M059J (cell line): Measurements from ENCODE around the genes EDC4, PSMB10 and CDH1.

DNA sequence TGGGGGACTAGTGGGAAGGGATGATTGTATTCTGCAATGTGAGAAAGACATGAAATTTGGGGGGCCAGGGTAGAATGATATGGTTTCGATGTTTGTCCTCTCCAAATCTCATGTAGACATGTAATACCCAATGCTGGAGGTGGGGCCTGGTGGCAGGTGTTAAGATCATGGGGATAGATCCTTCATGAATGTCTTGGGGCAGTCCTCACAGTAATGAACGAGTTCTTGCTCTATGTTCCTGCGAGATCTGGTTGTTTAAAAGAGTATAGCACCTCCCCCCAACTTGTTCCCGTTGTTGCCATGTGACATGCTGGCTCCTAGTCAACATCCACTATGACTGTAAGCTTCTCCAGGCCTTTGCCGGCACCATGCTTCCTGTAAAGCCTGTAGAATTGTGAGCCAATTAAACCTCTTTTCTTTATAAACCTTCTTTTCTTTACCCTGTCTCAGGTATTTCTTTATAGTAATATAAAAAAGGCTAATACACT, 33.3 kb downstream of the RANBP10 start:
- RAMPAGE, long total RNA, result no peak

DNA sequence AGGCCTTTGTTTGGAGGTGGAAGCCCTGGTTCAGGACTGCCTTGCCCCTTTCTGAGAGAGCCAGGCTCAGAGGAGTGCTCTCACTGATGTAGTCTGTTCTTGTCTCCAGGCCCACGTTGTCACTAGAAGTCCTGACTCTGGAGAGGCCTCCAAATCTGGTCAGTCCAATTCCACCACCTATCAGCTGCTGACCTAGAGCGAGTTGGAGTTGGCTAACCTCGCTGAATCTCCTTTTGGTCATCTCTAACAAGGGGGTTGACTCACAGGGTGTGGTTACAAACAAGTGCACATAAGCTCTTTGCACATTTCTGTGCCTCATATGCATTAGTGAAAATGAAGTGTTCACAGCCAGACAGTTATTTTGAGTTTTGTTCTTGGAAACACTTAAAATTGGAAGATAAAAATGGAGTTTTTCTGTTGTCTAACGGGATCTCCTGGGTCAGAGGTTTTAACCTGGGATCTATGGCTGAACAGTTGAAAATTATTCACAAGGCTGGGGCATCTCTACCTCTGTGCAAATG, 11.8 kb upstream of the EDC4 start:
- RAMPAGE, long total RNA, result no peak

DNA sequence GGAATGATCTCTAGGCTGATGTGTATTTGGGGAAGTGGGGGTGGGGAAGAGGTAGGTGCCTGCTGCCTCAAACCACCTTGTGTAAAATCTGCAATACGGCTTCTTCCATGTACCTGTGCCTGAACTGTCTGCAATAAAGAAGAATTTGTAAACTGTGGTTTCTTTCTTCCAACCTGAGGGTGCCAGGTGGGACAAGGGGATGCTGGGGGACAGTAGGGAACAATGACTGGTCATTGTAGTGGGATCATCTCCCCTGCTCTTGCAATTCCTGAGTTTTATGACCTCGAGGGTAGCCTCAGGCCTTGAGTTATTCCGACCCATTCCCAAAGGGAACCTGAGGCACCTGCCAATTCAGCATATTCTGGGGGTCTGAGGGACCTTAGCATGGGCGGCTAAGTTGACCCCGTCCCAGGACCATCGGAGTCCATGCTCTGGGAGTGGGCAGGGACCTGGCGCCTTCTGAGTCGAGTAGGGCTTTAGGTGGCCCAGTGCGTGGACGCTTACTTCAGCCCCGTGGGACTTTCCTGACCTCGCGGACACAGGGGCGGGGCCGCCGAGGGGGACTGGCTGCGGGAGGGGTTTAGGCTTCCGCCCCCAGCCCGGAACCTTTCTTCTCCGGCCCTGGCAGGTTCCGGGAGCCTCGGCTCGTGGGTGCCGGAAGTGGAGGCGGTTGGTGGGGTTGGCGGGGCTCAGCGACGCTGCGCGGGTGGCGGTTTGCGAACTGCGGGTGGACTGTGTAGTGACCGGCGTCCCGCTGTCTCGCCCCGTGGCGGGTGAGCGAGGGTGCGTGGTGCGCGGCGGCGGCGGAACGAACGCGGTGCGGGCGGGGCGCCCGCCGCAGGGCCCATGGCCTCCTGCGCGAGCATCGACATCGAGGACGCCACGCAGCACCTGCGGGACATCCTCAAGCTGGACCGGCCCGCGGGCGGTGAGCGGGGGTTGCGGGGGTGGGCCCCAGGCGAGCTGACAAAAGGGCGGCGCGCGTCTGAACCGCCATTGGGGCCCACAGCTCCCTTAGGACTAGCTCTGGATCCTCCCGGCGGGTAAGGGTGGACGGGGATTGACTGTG, at the start of gene EDC4:
Gene EDC4 (plus strand): TSS at position 637 of the 1,069 bp plus-strand sequence.
- RAMPAGE, long total RNA, result no peak

- RAMPAGE, long total RNA, result no peak
Observed at GRCh38 chr16:67881472-67882291, 3.0 kb upstream of the NRN1L start.

DNA sequence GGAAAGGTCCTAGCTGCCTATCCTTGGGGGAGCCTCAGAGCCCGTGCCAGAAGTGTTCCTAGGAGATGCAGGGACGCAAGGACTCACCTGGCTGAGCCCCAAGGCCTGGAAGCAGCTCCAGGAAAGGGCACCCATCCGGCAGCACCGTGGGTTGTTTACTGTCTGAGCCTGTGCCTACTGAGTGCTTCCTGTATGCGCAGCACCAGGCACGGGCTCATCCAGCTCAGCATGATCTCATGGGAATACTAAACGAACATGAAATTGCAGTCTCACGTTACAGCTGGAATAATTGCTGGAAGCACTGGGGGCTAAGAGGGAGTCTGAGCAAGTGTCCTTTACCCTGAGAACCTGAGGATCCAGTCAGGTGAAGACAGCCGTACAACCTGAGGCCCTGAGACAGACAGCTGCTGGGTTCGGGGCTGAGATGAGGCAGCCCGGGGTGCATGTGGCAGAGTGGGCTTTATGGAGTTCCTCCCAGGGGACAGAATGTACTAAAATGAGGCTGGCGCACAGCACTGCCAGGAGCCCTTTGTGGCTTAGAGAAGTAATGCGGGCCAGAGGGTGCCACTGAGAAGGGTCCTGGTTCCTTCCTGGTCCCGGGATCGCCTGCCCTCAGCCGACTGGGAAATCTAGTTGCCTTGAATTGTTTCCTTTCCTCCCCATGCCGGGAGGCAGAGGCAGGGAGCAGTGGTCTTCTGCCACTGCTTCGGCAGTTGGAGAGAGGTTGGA, 5.3 kb downstream of the CTRL start:
- RAMPAGE, long total RNA, result no peak

DNA sequence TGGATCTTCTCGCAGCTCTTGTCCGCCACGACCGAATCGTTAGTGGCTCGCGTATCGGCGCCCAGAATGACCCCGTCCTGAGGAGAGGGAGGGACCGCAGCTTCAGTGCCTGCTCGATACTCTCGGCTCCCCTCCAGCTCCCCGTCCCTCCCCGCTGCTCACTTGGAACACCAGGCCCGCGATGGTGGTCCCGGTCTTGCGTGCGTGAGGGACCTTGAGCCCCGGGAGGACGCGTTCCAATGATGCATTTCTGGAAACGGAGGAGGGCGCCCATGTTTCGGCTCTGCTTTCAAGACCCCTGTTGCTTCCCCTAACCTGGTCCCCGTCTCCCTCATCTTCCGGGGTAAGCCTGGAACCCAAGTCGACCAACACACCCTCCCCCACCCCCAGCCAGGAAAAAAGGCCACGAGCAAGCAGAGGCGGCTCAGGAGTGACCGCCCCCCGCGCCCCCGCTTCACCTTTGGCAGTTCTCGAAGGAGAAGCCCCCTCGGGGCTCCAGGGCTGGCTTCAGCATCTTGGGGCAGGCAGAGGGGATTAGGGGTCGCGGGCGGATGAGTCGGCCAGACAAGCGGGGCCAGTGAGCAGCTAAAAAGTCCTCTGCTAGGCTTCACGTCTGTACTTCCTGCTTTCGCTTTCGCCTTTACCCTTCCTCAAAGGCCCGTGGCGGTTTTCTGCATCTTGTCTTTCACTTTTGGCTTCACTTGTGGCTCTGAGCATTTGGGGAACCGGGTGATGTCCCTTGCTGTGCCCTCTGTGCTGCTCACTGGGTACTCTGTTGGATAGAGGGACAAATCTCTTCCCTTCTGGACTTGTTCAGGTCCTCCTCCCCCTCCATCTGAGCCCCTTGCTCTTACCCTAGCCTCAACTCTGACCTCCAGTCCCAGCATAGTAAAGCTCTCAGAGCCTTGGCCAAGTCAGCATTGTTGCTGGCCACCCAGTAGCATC, at the start of gene PSMB10:
Gene PSMB10 (minus strand): TSS at position 615 of the 945 bp plus-strand sequence.
- RAMPAGE, long total RNA, result no peak

GRCh38 chr16:67951689-67952503, 8.0 kb upstream of the LCAT start:
- RAMPAGE, long total RNA, result no peak

DNA sequence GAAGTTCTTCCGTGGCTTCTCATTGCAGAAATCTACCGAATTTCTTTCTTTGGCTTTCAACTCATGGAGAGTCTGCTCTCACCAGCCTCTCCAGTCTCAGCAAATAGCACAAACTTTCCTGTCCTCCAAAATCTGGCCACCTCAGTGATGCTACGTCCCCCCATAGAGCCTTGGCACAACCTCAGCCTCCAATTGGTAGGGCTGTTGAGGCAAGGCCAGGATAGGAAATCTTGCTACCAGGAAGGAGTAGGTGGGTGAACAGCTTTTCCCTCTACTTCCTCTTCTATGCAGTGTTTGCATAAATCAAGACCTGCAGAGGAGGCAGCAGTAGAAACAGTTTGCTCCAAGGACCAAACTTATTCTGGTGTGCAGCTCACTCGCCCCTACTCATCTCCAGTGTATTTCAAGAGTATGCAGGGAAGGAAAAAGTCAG, 678 bp upstream of the DPEP2 start:
- RAMPAGE, long total RNA, result no peak

DNA sequence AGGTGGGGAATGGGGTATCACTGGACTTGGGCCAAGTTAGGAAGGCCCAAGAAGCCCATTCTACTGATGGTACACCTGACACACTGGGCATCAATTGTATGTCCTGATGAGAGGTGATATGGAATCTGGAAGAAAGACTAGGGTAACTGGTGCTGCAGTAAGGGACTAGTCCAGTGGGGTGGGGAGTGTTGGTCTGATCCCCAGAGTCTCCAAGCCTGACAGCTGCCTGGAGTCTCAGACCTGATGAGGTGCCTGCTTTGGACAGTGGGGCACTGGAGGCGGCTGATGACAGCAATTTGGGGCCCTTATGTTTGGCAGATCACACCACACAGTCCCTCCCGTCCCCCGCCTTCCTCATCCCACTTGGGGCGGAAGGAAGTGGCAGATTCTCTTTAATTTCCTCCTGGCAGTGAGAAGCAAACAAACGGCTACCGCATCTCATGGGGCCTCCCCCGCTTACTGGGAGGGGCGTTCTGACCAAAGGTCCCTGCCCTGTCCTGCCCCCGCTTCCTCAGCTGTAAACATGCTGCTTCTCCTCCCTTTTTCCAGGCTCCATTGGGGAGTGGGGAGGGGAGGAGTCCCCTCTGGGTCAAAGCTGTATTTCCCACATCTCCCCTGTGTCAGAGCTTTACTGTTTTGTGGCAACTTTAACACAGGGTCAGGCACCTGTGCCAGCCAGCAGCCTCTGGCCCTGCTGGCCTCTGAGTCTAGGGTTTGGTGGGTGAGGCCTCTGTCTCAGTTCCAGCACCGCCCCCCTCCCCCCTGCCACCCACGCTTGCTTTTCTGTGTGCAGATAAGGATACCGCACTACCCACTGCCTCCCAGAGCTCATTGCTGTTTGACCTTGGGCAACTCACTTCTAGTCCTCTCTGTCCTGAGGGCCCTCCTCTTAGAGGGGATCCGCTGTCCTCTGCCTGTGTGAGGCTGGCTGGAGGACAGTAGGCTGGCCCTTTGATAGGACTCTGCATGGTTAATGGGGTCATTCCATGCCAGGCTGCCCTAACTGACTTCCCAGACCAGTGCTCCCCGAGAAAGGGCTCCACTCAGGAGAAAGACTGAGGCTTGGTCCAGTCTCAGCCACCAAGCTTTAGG, 5.4 kb upstream of the NFATC3 start:
- RAMPAGE, long total RNA, result no peak

DNA sequence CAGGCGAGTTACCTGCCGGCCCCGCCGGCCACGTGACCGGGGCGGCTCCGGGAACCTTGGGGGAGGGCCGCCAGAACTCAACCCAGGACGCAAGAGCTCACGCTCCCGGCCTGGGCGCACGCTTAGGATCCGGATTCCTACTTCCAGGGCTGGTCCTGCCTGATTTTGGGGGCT, 209 bp upstream of the ESRP2 start:
- RAMPAGE, long total RNA, result no peak

- RAMPAGE, long total RNA, result no peak
Observed at GRCh38 chr16:68351806-68352657, 41.2 kb downstream of the PRMT7 start.

GRCh38 chr16:68375193-68375596, 64.4 kb downstream of the PRMT7 start:
- RAMPAGE, long total RNA, result no peak

DNA sequence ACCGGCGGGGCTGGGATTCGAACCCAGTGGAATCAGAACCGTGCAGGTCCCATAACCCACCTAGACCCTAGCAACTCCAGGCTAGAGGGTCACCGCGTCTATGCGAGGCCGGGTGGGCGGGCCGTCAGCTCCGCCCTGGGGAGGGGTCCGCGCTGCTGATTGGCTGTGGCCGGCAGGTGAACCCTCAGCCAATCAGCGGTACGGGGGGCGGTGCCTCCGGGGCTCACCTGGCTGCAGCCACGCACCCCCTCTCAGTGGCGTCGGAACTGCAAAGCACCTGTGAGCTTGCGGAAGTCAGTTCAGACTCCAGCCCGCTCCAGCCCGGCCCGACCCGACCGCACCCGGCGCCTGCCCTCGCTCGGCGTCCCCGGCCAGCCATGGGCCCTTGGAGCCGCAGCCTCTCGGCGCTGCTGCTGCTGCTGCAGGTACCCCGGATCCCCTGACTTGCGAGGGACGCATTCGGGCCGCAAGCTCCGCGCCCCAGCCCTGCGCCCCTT, at the start of gene CDH1:
Gene CDH1 (plus strand): TSS at position 254 of the 497 bp plus-strand sequence.
- RAMPAGE, long total RNA, result no peak

- RAMPAGE, long total RNA, result no peak
Observed at GRCh38 chr16:68760499-68761462, 23.7 kb downstream of the CDH1 start.

DNA sequence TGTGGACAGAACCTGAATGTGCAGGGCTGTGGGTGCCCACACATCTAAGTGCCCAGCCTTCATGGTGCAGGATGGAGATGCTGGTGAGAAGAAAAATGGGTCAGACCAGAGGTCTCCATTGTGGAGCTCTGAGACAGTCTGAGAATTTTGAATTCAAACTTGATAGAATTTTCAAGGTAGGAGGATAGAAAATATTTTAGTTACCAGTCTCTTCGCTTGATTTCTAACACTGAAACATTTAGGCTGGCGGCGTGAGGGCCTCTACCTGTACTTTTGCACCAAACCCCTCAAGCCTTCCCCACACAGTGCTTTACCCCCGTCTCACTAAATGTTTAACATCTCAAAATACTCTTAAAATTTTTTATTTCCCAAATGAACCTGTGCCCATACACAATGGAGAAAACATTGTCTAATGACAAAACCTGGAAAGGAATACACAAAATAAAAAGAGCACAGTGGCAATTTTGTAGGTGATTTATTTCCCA, 2.0 kb upstream of the TANGO6 start:
- RAMPAGE, long total RNA, result no peak

DNA sequence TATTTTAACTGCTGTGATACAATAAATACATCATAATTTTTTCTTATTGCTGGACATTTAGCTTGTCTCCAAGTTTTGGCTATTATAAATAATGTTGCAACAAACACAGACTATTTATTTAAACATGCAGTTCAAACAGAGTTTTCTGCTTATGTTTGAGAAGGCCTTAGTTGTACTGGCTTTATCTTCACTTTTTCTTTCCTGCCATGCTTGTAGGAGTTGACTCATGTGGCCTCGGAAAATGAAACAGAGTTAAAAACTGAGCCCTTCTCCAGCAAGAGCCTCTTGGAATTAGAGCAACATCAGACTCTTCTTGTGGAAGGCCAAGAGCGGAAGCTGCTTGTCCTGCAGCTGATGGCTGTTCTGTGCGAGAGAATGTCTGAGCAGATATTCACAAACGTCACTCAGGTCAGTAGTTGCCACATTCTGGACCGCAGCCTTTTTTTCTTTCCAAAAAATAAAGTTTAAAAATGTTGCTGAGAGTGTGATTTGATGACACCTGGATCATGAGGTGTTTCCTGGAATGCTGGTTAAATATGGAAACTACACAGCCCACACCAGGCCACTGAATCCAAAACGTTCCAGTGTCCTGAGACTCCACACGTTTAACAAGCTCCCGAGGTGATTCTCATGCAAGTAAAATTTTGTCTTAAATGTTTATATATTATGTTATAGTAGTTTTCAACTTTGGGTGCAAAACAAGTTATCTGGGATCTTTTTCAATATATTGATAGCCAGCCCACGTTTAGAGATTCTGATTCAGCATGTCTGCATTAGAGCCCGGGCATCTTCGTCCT, 65.9 kb downstream of the TANGO6 start:
- RAMPAGE, long total RNA, result no peak

- RAMPAGE, long total RNA, result no peak
Observed at GRCh38 chr16:68985746-68986436, 119.6 kb upstream of the HAS3 start.

DNA sequence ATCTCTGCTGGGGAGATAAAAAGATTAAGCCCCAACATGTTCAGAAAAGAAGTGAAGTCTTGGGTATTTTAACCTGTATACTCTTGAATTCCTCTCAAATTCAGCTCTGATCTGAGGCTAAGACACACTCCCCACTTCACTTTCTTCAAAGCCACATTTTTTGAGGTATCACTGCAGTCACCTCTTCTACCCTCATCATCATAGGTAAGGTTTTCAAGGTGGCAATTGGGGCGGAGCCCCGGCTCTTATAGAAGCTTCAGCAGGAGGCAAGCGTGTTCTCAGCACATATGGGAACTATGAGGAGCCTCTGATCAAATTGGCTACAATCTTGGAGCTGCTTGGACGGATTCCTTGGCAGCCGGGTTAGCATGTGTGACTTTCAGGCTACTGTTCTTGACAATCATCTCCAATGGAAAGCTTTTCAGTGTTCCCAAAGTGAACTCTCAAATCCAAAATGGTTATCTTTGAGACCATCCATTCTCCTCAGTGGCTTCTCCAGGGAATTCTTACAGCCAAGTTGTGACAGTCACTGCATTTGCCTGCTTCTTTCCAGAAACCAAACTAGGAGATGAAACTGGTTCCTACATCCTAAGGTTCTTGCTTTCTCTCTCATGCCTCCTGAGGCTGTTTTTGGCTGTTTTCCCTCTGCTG, 10.7 kb downstream of the HAS3 start:
- RAMPAGE, long total RNA, result no peak

DNA sequence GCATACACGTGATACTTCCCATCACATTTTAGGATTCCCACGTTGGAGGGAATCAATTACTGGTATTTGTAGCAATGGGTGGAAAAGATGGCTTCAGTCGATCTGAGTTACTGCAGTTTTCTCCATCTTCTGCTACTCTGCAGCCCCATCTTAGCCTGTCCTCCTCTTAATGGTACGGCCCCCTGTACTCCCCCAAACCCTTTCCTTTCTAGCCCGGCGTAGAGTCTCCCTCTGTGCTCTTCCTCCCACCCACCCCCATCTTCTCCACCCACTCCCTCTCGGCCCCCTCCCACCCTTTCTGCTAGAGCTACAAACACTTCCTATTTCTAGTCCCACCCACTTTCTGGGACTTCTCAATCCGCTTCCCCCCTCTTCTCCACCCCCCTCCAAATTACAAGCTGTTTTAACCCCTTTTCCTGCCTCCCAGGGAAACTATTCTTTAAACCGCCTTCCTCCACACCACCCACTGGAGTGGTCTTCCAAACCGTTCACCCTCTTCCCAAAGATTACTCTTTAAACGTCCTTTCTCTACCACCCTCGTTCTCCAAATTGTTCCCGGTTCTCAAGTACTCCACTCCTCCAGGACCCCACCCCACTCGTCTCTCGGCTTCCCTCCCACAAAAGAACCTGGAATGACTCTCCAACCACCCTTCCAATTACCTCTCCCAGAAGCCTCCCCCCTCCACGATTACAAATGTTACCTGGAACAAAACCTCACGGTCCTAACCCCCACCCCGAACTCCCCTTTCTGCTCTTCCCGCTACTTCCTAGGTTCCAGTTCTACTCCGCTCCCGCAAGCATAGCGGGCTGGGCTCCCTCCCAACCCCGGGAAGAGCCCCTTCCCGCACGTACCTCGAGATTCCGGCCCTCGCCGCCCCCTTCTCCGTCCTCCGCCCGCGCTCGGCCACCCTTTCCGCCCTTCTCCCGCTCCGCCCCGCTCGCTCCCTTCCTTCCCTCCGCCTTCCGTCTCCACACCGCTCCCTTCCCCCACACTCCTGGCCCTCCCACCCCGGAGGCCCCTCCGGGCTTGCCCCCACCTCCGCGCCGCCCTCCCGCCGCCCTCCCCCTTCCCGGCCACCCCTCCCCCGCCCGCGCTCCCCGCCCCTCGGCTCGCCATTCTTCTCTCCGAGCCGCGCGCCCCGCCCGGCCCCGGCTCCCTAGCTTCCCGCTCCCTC, 764 bp downstream of the CHTF8 start:
- RAMPAGE, long total RNA, result no peak

GRCh38 chr16:69187264-69188244, 590 bp downstream of the SNTB2 start:
- RAMPAGE, long total RNA, result no peak